Measurements from ENCODE around the genes ZNF155, ZNF284, BCAM and APOC1.

DNA sequence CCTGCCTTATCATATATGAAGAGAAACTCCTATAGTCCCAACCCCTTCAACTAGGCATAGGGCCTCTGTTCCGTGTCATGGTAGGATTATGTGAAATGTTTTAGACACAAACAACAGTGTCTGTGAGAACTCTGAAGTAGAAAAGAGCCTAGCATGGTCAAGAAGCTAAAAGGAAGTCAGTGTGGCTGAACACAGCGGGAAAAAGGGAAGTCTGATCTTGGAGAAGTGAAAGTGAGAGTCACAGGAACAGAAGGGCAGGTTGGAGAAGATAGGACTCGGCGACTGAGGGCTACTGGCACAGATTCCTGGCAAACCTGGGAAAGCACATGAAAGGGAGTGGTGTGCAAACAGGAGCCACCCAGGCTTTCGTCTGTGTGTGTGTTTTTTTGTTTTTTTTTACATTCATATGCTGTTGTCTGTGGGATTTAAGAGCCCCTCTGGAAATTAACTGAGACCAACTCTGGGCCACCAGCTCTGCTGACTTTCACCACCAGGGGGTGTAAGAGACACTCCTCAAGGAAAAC is 9.7 kb downstream of the SMG9 start:
- PRO-cap, result no peak
- RAMPAGE, long total RNA, 4 experiments, result no peak in any of the 4 experiments

DNA sequence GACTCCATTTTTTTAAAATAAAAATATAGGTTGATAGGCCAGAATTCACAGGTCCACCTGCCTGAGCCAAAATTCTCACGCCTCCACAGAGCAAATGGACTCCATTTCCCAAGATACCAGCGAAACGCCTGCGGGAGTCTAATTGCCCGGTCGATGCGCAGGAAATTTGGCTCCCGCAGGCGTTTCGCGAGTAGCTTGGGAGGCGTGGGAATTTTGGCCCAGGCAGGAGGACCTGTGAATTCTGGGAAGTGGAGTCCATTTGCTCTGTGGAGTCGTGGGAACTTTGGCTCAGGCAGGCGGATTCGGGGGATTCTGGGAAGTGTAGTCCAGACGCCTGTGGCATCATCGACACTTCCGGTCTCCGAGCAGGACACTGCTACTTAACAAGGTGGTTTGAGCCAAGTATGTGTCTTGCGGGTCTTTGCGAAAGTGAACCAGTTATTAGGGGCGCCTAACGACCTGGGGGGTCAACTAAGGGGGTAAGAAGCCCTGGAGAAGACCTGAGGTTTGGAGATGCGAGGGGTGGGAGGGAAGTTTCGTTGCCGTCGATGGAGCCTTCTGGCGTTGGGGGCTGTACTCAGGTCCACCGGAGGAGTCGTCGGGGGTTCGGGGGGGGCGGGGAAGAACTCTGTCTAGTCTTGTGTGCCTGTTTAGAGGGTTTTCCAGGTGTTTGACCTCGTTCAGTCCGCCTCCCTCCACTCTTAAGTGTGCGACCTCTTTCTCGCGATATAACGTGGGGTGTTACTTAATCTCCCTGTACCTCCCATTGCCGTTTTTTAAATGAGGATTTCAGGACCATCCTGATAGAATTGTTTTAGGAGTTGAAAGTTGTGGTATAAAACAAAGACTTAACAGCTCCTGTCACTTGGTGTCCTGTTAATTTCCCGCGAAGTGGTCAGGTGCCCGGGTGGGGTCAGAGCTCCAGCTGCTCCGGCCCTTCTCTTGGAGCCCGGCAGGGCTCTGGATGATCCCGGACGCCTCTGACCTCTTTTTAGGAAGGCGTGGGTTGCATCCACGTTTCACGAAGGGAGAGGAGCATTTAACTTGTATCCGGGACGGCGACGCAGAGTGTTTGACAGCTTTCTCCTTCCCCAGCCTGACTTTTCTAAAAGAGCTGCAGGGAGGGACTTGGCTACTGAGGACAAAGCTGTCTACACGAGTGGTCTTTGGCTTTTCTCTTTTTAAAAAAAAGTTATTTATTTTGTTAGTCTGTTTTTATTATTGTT is at the start of gene ZNF155:
Gene ZNF155, plus strand, starts transcription at position 345 of the 1,226 bp plus-strand sequence.
- PRO-cap, result unidirectional peak, plus-strand start at position 351 of the sequence
- RAMPAGE, long total RNA, 4 experiments, result start-site peak on the plus strand in 3 of 4 experiments, centred at positions 359 to 362 of the sequence, 16 to 27 reads per replicate

DNA sequence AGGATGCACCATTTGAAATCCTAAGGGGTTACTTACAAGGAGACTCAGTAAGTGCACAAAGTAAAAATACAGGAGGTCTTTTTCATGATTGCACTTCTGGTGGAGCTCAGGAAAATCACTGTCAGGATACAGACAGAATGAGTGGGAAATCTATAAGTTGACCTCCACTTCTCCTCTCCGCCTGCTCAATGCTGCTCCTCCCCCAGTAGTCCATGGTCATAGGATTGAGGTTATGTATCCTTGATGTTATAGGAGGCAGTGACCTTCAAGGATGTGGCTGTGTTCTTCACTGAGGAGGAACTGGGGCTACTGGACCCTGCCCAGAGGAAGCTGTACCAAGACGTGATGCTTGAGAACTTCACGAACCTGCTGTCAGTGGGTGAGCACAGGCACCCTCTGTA is 5.8 kb downstream of the ZNF230 start:
- PRO-cap, result no peak
- RAMPAGE, long total RNA, 4 experiments, result no peak in any of the 4 experiments

DNA sequence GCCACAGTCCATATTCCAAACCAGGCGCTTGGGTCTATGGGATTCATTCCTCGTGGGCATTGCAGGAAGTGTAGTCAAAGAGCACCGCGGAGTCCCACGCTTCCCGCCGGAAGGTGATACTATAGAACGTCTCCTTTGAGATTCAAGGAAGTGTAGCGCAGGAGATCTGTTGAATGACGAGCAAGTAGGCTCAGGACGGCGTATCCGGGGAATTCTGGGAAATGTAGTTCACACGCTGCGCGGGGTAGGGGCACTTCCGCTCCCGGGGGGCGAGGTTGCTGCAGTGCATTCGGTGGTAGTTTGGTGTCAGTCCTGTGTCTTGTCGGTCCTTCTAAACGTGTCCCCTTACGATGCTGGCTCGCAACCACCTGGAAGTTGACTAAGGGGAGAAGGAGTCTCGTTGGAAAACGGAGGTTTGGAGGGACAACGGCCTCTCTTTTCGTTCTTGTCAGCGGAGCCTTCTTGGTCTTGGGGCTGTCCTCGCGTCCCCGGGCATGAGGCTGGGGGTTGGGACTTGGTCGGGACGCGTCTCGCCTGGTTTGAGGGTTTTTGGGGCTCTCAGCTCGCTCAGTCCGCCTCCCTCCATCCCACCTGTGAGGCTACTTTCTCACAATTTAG is at the start of gene ZNF284:
Gene ZNF284, plus strand, starts transcription at position 281 of the 618 bp plus-strand sequence.
- PRO-cap, result bidirectional peak, plus-strand start at position 288 of the sequence, minus-strand start at position 115 of the sequence
- RAMPAGE, long total RNA, 4 experiments, result no peak in any of the 4 experiments

DNA sequence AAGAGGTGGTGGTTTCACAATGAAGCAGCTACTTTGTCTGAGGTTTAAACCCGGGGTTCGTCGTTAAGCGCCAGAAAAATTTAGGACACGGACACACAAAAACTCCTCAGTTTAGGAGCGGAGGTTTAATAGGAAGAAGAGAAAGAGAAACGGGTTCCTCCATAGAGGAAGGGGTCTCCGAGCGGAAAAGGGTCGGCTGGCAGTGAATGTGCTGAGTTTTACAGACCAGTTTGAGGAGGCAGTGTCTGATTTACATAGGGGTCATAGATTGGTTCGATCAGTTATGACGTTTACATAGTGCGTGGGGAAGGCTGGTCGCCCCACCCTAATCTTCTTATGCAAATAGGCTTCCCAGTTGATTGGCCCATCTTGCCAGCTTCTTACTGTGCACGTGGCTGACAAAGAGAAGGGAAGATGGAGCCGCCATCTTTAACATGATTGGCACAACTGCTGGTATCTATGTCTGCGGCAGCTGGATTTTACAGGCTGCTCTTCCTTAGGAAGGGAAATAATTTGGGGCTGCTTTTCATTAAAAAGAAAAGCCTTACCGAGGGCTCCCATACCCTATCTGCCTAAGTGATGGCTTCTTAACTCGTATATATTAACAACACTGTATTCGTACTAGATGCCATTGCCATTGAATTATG is 1.2 kb upstream of the ZNF225 start:
- PRO-cap, result no peak
- RAMPAGE, long total RNA, 4 experiments, result no peak in any of the 4 experiments

DNA sequence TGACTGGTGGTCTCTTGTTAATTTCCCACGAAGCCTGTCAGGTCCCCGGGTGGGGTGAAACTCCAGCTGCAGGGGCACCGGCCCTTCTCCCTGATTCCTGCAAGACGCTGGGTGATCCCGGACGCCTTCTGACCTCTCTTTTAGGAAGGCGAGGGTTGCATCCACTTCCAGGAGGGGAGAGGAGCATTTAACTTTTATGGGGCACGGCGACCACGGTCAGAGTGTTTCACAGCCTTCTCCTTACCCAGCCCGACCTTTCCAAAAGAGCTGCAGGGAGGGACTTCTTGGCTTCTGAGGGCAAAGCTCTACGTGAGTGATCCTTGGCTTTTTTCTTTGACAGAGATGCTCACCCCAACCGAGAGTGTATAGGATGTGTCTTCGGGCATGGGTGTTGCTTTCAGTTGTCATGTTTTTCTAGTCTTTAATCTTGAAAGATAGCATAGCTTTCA is 730 bp downstream of the ZNF225 start:
- PRO-cap, result no peak
- RAMPAGE, long total RNA, 4 experiments, result no peak in any of the 4 experiments

DNA sequence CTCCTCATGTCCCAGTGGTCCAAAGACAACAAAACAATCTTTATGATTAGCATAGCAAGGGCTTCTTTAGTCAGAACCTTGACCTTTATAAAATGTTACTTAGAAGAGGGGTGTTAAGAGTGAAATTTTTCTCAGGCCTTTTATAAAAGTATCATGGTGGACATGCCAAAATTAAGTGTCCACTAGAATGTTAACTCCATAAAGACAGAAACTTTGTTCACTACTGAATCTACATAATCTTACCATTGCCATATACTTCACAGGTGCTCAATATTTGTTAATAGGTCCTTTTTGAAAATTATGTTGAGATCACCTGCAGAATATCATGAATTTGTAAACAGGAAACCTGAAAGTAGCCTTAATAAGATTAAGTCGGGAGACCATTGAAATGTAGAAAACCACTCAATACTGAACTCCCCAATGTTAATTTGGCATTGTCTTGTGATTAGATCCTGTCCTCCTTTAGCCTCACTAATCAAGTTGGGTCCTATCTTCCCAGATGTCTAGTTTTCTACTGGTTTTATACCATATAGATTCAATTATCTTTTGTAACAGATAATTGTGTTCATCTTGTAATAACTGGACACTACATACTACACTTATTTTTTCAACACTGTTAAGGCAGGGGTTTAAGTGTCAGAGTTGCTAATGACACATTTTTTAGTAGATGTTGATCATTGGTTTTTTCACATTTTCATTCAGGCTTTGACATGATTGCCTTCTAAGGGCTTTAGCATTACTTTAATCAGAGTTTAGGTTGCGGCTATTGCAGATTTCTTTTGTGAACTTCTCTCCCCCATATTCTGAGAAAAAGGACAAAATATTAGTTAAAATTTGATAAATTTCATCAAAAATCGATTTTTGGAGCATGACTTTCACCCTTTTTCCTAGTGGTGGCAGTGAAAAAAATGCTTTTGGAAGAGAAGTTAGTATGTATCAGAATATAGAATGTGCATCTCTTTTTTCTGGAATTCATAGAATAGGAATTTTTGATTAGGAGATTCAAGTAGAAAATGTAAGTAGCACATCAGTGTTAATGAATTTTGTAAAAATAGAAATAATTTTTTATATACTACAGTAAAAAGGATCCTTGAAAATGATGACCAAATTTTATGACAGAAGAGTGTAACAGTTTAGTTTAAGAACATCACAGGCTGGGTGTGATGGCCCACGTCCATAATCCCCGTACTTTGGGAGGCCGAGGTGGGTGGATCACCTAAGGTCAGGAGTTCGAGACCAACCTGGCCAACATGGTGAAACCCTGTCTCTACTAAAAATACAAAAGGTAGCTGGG is 13.3 kb downstream of the ZNF226 start:
- PRO-cap, result no peak
- RAMPAGE, long total RNA, 4 experiments, result no peak in any of the 4 experiments

DNA sequence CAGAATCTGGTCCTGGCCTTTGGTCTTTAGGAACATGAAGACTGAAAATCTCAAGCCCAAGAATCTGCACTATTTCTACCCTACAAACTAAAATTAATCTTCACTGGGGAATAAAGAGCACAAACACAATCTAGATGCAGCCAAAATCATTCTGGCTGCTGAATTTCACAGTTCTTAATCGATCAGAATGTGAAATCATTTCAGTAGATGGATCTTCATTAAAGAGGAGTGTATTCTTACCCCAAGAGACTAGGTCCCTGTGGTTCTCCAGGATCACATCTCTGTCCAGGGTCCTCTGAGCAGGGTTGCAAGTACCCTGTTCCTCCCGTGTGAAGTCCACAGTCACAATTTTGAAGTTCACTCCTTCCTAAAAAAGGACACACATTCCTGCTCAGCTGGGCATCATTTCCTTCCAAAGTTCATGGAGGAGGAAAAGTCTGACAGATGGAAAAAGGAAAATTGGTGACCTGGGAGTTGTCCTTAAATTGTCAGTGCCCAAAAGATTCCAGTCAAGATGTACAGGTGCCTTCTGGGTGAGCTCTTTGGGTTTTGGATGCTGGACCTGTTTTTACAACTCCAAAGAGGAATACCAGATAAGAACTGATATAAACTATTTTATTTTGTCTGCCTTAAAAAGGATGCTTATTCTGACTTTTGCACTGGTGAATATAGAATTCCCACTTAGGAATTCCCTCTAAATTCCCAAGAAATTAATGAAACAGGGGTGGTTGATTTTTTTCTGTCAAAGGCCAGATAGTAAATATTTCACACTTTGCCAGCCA is 21.1 kb downstream of the ZNF180 start:
- PRO-cap, result no peak
- RAMPAGE, long total RNA, 4 experiments, result no peak in any of the 4 experiments

- PRO-cap, result bidirectional peak, plus-strand start at chr19:44580852, minus-strand start at chr19:44580687
- RAMPAGE, long total RNA, 4 experiments, result no peak in any of the 4 experiments
These were observed 32.9 kb upstream of the IGSF23 start for GRCh38 chr19:44580447-44580927.

GRCh38 chr19:44726546-44727021 is 21.9 kb upstream of the BCL3 start:
- PRO-cap, result unidirectional peak, minus-strand start at chr19:44726626
- RAMPAGE, long total RNA, 4 experiments, result no peak in any of the 4 experiments

DNA sequence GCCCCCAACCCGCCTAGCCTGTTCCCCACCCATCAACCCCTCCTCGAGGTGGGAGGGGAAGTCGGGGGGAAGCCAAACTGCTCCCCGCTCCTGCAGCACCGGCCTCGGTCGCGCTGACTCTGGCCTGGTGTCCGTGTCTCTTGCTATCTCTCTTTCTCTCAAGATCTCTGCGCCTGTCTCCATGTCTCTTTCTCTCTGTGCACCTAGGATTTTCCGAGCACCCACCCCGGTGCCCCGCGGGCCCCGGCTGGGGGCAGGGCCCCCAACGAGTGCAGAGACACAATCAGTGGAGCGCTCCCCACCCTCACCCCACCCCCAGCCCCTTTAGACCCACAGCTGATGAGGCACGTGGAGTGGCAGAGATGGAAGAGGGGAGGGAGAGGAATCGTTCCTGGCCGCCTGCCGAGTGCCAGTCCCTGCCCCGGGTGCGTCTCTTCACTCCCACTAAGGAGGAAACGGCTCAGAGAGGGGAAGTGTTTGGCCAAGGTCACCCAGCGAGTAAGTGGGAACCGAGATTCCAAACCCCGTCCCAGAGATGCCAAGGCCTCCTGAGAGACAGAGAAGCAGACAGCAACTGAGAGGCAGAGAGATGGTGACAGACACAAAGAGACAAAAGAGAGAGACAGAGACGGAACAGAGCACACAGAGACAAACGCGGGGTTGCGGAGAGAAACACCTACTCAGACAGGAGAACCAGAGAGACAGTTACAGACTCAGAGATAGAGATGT is 713 bp upstream of the BCL3 start:
- PRO-cap, result bidirectional peak, plus-strand start at position 75 of the sequence, minus-strand start outside the sequence; bidirectional peak, plus-strand start at position 463 of the sequence, minus-strand start at position 408 of the sequence
- RAMPAGE, long total RNA, 4 experiments, result start-site peak on the plus strand in 1 of 4 experiments, centred at position 487 of the sequence, 18 reads per replicate

- PRO-cap, result no peak
- RAMPAGE, long total RNA, 4 experiments, result no peak in any of the 4 experiments
These were observed 605 bp downstream of the BCL3 start for GRCh38 chr19:44749108-44749517.

GRCh38 chr19:44776382-44777051 is 1.2 kb upstream of the CBLC start:
- PRO-cap, result bidirectional peak, plus-strand start at chr19:44776626, minus-strand start at chr19:44776535; bidirectional peak, plus-strand start at chr19:44776982, minus-strand start at chr19:44776860
- RAMPAGE, long total RNA, 4 experiments, result no peak in any of the 4 experiments

DNA sequence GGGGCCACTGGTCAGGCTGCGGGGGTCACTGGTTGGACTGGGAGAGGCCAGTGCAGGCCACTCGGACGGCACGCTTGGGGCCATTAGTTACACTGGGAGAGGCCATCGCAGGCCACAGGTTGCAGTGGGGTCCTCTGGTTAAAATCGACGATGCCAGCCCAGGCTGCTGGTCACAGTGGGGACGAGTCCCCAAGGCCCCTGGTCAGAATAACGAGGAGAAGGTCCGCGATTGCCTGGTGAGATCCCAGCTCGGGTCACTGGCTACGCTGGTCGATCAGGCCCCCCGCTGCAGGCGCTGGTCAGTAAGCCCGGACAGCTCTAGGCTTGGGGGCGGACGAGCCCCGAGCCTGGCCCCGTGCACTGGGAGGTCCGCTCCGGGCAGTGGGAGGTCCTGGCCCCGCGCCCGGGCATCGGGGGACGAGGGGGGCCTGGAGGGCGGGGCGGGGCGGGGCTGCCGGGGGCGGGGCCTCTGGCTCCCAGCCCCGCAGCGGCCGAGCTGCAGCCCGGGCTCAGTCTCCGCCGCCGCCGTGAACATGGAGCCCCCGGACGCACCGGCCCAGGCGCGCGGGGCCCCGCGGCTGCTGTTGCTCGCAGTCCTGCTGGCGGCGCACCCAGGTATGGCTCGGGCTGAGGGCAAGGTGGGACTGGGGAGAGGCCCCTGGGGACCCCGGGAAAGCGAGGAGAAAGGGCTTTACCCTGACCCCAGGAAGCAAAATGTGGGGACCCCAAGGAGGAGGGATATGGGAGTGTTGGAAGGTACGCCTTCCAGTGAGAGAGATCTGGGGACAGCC is at the start of gene BCAM:
Gene BCAM, plus strand, starts transcription at position 512 of the 791 bp plus-strand sequence.
- PRO-cap, result bidirectional peak, plus-strand start at position 519 of the sequence, minus-strand start at position 383 of the sequence
- RAMPAGE, long total RNA, 4 experiments, result no peak in any of the 4 experiments

DNA sequence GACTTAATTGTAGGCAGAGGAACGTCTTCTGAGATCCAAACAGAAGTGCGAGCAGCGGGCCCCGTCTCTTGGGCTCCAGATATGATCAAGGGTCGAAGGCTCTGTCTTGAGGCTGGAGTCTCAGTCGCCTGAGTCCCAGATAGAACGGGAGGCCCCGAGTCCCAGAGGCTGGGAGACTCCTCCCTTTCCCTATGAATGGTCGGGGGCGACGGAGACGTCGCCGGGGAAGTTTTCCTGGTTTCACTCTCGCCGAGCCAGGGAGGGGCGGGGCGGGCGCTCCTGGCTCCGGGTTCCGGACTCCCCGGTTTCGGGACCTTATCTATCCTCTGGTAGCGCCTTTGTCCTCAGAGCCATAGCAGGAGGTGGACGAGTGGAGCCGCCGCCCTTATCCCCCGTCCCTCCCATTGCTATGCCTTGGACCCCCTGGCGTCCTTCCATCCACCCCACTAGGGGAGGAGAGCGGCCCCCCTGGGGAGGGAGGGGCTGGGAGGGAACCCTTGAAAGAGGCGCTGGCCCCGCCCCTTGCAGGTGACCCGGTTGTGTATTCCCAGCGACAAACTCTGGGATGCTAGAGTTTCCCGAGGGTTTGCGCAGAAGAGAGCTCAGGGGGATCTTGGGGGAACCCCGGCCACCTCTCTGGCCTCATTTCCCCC is 1.5 kb downstream of the NECTIN2 start:
- PRO-cap, result bidirectional peak, plus-strand start at position 571 of the sequence, minus-strand start at position 135 of the sequence
- RAMPAGE, long total RNA, 4 experiments, result no peak in any of the 4 experiments

GRCh38 chr19:44890039-44891040 is 714 bp upstream of the TOMM40 start:
- PRO-cap, result unidirectional peak, plus-strand start at chr19:44890569; unidirectional peak, minus-strand start at chr19:44890766
- RAMPAGE, long total RNA, 4 experiments, result no peak in any of the 4 experiments

DNA sequence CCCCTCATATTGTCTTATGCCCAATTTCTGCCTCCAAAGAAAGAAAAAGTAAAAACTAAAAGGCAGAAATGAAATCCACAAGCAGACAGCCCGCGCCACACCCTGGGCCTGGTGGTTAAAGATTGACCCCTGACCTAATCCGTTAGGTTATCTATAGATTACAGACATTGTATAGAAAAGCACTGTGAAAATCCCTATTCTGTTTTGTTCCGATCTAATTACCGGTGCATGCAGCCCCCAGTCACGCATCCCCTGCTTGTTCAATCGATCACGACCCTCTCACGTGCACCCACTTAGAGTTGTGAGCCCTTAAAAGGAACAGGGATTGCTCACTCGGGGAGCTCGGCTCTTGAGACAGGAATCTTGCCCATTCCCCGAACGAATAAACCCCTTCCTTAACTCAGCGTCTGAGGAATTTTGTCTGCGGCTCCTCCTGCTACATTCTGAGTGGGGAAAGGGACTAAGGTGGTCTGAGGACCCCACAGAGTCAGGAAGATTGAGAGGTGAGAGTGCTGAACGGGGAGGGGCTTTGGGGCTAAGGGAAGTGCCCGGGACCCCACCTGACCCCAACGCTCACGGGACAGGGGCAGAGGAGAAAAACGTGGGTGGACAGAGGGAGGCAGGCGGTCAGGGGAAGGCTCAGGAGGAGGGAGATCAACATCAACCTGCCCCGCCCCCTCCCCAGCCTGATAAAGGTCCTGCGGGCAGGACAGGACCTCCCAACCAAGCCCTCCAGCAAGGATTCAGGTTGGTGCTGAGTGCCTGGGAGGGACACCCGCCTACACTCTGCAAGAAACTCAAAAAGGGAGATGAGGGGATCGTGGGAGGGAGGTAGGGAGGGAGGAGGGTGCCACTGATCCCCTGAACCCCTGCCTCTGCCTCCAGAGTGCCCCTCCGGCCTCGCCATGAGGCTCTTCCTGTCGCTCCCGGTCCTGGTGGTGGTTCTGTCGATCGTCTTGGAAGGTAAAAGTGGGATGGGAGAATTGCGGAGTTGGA is at the start of gene APOC1:
Gene APOC1, plus strand, starts transcription at position 622 of the 996 bp plus-strand sequence.
- PRO-cap, result no peak
- RAMPAGE, long total RNA, 4 experiments, result start-site peak on the plus strand in 4 of 4 experiments, centred at positions 391 to 720 of the sequence, 13 to 52 reads per replicate

- PRO-cap, result no peak
- RAMPAGE, long total RNA, 4 experiments, result no peak in any of the 4 experiments
These were observed 3.8 kb upstream of the CLPTM1 start for GRCh38 chr19:44951100-44951990.

DNA sequence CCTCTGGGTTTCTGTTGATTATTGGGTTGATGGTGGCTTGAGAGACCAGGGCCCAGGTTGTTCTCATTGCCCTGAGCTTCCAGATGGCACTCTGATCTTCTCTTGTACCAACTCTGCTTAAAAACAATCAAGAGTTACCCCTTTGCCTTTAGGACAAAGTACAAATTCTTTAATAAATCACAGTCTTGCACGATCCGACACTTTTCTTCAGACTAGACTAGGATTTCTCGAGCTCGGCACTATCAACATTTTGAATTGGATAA is 1.4 kb downstream of the CLPTM1 start:
- PRO-cap, result unidirectional peak, minus-strand start at position 93 of the sequence
- RAMPAGE, long total RNA, 4 experiments, result no peak in any of the 4 experiments

- PRO-cap, result no peak
- RAMPAGE, long total RNA, 4 experiments, result no peak in any of the 4 experiments
These were observed 7.2 kb downstream of the ZNF296 start for GRCh38 chr19:45068974-45069616.

Measured in Peyer's patch (tissue), 4 donors.